ENCODE data around the genes AKR1C2 and CALML3.

DNA sequence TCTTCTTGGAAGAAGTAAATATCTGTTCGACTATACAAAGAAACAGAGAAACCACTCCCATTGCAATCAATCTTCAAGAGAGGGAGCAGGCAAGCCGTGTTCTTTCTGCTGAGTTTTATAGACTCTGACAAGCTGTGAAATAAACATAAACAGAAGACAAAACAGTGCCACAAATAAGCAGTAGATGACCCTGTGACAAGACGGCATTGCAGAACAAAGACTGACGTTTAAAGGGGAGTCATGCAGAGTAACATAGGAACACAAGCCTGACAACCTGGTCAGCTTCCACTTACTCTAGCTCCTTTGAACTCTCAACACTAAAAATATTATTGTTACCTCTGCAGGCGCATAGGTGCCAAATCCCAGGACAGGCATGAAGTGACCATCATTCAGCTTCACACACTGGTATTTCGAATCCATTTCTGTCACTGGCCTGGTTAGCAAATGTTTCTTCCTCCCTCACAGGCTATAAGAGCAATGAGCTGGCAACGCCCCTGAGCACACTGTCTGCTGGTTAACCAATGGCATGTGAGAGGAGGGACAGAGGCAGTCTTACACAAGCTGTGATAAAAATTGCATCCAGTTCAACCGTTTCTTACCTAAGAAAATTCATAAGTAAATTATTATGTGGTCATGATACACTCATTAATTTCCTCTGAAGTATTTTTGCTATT is at the start of gene AKR1C2:
TSS of gene AKR1C2 (minus strand) at position 442 of the 674 bp plus-strand sequence.
- RRBS: no CpG with 5 or more reads among the region's 8 CpGs

DNA sequence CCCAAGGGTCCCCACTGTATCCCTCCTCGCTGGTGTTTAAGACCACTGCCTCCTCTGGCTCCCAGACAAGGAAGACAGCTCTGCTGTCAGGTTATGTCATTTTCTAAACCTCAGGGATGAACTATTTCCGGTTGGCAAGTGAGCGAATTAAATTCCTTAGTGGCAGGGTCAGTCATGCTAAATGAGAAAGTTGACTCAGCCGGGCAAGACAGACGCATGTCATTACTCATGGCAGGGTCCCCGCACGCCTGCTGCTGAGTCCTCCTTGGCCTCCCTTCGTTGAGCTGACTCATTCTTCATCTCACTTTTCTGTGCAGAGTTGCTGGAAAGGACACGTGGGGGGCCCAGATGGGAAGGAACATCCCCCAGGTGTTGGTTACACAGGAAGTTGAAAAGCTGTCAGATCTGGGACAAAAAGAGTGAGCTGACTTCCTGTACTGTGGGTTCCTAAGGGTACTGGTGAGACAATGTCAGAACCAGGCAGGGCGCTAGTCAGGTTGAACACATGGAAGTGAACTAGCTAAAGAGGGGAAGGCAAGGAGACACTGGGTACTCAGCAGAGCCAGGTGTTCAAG is 47.1 kb upstream of the UCN3 start:
- RRBS: 22% methylated on average over 3 of the region's 10 CpGs

DNA sequence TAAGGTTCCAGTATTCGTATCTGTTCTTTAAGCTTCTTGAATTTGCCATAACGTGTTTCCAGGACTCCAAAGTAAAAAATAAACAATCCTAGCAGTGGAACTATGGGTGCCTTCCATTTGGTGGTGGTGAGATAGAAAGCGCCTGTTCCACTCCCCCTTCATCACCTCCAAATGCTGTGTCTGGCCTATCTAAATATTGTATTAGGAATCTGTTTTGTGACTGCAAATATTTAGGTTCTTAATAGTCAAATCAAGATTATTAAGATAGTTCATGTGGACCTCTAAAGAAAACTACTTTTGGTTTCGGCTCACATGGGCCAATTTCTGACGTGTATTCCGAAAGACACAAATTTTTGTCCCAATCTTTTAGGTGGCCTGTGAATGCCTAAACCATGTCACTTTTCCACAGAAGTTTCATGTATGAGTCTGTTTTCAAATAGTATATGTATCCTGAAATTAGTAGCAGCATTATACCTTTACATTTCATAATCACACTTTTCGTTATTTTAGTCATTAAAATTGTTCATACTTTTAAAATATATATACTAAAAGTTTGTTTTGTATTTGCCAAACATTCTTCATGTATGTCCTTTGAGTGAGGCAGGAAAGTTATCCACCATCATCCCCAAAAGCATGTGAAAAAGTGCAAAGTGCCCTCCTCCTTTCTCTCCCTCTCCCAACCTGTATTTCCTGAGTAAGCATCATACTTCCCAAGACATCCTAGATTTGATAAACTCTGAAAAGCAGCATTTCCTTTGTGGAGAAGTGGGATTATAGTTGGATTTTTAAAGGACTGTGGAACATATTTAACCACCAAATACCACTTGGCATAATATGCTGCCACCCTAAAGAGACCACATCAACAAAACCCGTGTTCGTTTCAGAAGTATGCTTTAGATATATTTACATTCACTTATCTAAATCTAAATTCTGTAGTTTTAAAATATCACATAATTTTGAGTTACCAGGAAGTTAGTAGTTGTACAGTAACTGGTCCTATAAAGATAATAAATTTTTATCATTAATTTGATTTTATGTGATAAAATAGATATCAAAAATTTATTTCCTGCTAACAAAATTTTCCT is 36.7 kb downstream of the NET1 start:
- RRBS: no CpG with 5 or more reads among the region's 9 CpGs

DNA sequence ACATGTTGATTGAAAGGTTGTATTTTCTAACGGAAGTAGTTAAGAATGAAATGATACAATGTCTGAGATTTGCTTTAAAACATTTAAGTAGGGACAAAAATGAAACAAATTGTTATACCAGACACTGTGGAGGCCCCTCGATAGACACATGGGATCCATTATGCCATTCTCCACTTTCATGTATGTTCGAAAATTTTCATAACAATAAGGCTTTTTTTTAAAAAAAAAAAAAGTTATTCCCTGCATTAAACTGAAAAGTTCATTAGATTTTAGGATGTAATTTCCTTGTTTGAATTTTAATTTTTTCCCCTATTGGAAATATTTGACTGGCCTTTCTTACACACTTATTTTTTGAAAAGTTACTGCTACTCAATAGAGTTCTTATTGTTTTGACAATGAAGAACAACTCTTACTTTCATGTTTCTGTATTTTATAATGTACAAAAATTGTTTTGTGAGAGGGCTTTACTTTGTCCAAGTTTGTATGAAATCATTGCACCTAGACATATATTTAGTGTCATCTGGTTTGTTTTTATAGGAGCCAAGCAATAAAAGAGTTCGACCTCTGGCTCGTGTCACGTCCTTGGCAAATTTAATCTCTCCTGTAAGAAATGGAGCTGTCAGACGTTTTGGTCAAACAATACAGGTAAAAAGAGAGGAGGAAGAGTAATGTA is 39.1 kb downstream of the NET1 start:
- RRBS: no CpG with 5 or more reads among the region's 7 CpGs

- RRBS: no CpG with 5 or more reads among the region's 15 CpGs
These were observed 42.7 kb downstream of the CALML5 start for GRCh38 chr10:5456471-5457186.

GRCh38 chr10:5524479-5525278 is at the start of gene CALML3:
Gene CALML3, plus strand, starts transcription at chr10:5524961.
- RRBS: 82% methylated on average over 4 of the region's 37 CpGs

GRCh38 chr10:5549575-5550116 is 24.9 kb downstream of the CALML3 start:
- RRBS: 100% methylated on average over 1 of the region's 10 CpGs

DNA sequence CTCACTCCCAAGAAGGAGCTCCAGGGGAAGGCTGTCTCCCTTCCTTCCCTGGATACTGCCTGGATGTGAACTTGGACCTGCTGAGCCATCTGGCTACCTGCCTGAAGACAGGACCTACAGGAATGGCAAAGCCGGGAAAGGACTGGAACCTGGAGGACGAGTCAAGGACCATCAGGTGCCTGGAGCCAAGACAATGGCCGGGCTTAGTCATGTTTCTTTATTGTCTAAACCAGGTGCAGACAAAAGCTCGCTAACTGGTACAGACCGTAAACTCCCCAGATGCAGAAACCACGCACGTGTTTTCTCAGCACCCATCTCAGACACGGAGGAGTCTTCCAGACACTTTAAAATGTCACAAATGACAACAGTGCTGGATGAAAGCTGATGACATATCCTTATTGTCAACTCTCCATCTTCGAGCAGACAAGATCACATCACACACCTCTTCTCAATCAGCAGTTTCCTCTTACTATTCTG is 12.1 kb downstream of the ASB13 start:
- RRBS: 36% methylated on average over 3 of the region's 9 CpGs

DNA sequence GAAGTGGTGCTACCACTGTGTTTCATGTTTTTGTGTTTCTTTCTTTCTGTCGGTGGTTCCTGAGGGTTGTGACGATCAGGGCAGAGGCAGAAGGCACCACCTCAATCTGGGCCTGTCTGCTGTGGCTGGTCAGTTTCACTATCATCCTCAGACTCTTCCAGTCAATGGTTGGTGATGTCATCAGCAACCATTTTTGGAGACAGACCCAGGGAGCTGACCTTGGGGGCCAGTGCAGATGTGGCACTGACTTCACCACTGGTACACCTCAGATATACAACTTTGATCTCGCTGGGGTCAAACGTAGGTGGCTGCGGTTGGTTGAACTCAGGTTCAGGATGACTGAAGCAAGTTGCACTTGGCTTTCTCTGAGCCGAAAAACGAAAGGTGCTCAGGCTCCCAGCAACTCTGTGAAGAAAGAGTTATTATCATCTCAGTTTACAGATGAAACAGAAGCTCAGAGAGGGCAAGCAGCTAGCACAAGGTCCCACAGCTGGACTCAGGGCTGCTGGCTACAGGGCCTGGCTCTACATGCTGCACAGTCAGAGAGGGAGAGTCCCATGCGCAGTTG is 27.3 kb downstream of the ANKRD16 start:
- RRBS: no CpG with 5 or more reads among the region's 8 CpGs

DNA sequence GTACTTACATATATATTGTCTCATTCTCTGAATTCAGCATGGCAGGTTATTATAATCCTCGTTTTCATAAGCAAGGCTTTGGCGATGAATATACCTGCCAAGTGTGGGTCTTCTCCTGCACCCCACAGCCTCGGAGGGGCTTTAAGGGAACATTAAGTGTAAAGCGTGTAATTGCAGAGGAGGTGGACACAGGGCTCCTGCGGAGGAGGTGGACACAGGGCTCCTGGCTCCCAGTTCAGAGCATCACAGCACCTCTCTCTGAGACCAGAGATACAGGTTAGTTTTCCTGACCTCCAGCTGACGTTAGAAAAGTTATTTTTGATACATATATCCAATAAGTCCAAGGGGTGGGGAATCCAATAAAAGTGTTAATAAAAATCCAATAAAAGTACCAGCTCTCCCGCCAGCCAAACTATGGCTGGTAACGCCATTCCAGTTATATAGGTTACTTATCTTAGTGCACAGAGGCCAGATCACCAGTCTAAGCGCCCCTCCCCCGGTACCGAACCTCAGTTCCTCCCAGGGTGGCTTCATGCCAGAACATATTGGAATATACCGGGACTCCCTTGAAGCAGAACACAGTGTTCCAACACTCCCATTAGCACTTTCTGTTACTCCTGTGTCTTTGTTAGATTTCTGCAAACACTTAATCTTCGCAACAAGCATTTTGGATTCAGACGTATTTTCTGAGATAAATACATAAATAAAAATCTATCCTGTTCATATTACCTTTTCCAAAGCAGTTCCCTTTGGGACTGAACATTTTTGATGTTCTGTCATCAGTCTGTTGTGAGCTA is 7.3 kb downstream of the FBH1 start:
- RRBS: 88% methylated on average over 1 of the region's 14 CpGs

GRCh38 chr10:5902793-5903304 is 12.8 kb downstream of the FBH1 start:
- RRBS: no CpG with 5 or more reads among the region's 10 CpGs

DNA sequence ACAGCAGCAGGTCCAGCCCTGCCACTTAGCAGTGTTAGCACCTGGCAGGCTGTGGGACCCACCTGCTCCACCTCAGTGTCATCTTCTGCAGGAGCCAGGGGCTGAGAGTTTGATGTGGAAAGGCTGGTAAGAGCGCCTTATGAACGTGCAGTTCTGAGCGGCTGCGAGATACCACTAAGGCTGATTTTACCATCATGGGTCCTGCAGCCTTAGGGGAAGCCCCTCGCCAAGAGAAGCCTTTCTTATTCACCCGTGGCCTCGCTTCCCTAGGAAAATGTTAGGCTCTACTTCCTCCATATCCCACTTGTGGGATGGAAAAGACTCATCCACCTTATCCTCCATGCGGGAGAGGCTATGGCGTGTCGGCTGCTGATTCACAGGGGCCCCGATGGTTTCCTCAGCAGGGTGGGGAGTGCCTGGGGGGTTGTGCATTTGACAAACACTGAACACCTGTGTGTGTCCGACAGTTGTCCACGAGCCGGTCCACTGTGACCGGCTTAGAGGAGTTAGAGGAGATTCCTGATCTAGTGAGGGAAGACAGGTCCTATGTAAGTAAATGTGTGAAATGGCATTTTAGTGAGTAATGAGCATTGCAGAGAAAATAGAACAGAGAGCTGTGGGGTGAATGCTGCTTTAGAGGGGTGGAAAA is 21.3 kb downstream of the FBH1 start:
- RRBS: no CpG with 5 or more reads among the region's 15 CpGs

DNA sequence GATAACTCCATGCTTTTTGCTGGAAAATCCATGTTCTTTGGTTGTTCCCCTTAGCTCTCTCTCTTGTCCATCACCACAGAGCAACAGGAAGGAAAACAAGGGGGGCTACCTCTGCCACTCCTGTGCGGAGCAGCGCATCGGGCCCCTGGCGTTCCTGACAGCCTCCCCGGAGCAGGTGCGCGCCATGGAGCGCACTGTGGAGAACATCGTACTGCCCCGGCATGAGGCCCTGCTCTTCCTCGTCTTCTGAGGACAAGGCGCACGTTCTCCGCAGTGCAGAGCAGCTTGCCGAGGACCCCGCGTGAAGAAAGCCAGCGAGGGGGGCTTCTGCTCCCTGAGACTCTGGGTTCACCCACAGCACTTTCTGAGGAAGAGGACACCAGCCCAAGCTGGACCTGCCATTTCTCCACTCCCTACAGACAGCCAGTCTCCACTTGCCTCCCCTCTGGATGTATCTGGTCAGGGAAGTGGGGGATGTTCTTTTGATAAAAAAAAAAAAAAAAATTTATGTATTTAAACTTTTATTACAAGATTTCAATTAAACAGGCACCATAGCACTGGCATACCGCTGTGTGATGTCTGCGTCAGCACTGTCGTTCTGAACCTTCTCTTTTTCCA is 40.2 kb downstream of the IL15RA start:
- RRBS: 97% methylated on average over 6 of the region's 21 CpGs

GRCh38 chr10:6035004-6035203 is 27.3 kb downstream of the IL2RA start:
- RRBS: no CpG with 5 or more reads among the region's 1 CpG

GRCh38 chr10:6052484-6053134 is 9.6 kb downstream of the IL2RA start:
- RRBS: 56% methylated on average over 3 of the region's 14 CpGs

GRCh38 chr10:6053902-6054672 is 8.1 kb downstream of the IL2RA start:
- RRBS: 13% methylated on average over 7 of the region's 20 CpGs

- RRBS: under 1% methylated on average over 3 of the region's 22 CpGs
These were observed 432 bp upstream of the RBM17 start for GRCh38 chr10:6088307-6088897.

DNA sequence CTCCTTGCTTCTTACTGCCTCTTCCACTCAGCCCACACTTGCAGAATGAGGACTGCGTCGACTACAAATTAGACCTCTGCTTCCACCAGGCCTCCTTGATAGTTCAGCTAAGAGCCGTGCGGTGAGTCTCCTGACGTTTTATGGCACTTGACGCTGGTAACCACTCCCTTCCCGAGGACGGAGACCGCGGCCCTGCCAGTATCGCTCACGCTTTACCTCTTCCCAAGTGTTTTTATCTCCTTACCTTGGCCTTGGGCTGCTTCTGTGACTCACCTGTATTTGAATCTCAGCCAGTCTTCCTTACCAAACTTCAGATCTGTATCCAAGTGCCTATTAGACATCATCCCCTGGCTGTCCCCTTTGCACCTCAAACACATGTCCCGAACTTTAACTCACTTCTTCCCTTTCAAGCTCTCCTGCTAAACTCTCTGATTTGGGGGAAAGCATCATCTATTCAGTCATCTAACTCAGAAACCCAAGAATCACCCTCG is 31.3 kb downstream of the RBM17 start:
- RRBS: no CpG with 5 or more reads among the region's 14 CpGs

DNA sequence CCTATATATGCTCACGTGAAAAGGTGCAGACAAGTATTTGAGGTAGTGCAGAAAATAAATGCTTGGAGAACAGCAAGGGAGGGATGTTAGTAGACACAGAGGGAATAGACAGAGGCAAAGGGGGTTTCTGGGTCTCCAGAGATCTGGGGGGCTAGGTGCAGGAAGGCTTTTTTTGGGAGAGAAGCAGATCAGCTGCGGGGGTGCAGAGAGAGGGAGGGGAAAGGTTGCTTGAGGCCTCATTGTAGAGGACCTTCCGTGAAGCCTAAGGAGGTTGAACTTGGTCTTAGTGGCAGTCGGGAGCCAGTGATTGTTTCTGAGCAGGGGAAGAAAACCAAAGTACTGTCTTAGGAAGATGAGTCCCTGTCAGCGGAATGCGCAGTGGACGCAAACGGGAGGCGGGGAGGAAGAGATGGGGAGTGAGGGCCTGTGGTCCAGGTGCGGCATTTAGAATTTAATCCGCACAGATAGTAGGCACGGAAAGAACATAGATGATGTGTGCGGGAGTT is 29.2 kb upstream of the PFKFB3 start:
- RRBS: no CpG with 5 or more reads among the region's 13 CpGs

- RRBS: 88% methylated on average over 4 of the region's 11 CpGs
These were observed 25.9 kb upstream of the PFKFB3 start for GRCh38 chr10:6176625-6177386.

Data from Ishikawa (cell line).